Endometrial microvascular endothelial cells (primary cell): Measurements from ENCODE around the genes DNM1, COQ4, SPTAN1 and DOLK.

GRCh38 chr9:128202842-128204068, at the start of gene DNM1:
Gene DNM1, plus strand, starts transcription at chr9:128203379.
- RAMPAGE, long total RNA, result no peak

DNA sequence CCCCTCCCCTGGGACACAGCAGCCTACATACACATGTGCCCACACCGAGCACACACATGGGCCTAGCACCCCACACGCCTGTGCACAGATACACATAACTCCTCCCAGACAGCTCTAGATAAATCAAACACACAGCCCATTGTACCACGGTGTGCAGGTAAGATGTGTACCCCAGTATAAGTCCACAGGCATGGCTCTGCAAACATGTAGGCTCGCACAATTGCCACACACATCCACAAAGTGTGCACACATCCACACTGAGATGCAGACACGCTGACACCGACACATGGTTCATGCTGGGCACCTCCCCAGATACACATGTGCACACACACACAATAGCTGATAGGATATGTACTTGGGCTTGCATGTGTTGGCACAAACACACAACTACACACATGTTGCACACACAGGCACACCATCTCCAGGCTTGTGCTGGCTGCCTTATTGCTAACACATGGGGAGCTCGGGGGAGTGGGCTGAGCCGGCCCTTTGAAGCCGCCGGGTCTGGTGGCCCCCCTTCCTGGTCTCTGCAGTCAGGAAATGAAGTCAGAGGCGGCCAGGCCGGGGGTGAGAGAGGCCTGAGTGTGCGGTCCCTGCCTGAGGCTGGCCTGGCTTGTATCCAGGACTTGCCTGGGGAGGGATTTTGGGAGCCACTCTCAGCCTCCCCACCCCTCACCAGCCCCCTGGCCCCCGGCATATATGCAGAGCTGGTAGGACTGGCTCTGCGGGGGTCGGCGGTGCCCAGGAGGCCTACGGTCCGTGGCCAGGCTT, 30.1 kb downstream of the GOLGA2 start:
- RAMPAGE, long total RNA, result no peak

DNA sequence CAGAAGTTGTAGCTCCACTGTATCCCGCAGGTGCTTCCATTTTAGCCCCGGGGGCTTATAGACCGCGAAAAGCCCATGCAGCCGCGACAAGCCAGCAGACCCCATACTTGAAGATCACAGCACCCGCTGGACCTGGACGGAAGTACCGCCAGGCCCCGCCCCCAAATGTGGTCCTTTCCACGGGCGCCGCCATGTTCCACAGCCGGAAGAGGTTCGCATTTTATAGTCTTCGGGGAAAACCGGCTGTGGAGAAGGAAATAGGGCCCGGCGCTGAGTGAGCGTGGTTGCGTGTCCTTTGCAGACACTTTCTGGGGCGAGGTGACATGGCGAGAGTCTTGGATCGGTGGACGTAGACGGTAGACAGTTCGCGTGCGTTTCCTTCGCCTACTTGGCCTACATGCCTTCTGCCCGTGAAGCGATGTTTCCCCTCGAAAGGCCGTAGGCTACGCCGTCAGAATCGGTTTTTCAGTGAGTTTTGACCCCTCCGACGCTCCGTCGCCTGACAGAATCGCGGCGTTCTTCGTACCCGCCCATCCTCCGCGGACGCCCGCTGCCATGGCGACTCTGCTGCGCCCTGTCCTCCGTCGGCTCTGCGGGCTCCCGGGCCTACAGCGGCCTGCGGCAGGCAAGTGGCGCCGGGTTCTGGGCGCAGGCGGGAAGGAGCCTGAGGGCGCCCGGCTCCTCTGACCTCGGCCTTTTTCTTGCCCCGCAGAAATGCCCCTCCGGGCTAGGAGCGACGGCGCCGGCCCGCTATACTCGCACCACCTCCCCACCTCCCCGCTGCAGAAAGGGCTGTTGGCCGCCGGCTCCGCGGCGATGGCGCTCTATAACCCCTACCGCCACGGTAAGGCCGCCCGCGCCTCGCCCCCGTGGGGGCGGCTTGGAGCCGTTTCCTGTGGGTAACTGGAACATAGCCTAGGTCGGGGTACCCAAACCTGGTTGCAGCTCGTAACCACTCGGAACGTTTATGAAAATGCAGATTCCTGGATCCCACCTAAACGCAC, at the start of gene COQ4:
Gene COQ4, plus strand, starts transcription at position 536 of the 1,004 bp plus-strand sequence.
- RAMPAGE, long total RNA, result start-site peak on the minus strand centred at position 128 of the sequence, 25 bp wide, 106 and 185 reads in 2 replicates; start-site peak on the plus strand centred at position 238 of the sequence, 79 bp wide, 46 and 18 reads in 2 replicates

GRCh38 chr9:128325246-128326222, 2.9 kb downstream of the COQ4 start:
- RAMPAGE, long total RNA, result no peak

DNA sequence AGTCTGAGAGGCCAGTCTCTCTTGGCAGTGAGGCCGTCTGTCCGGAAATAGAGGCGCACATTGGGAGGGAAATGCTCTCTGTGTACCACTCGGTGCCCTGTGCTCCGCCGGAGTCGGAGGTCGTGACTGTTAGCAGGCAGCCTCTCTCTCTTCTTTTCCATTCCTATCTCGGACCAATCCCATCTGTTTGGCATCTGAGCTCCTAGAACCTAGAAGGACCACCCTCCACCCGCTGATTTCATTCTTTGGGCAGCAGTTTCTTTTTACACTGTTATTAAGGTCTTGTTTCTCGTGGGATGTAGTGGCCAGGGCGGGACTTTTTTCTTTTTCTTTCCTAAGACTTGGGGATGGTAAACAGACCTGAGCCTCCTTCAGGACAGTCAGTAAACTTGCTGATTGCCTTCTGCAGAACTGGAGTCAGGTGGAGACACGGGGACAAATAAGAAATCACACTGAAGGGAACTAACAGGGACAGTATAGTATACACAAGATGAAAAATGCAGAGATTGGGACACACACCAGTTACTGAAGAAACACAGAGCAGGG, 456 bp downstream of the URM1 start:
- RAMPAGE, long total RNA, result no peak

DNA sequence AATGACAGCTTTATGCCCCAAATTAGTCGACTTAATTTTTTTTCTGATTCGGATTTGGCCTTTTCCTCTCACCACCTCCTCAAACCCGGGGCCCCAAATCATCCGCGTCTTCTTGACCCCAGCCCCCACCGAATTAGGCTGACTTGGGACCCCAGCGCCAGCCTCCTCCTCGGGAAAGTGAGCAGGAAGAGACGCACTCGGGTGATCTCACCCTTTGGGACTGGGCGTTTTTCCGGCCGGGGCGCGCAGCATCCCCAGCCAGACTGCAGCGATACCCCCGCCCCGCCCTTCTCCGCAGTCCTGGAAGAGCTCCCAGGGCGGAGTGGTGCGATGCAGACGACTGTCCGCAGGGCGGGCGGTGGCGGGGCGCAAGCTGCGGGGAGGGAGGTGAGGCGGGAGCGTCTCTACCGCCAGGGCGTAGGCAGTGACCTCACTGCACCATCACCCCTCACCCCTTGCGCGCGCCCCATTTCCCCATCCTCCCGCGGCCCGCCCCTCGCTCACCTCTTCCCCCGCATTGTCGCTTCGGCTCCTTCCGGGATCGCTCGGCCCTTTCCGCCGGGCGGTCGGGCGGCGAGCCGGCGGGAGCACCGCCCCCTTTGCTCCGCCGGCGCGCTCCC, 413 bp upstream of the SPTAN1 start:
- RAMPAGE, long total RNA, result no peak

- RAMPAGE, long total RNA, result no peak
Measured at GRCh38 chr9:128552484-128553511, at the start of gene SPTAN1. Gene SPTAN1, plus strand, starts transcription at chr9:128552587.

DNA sequence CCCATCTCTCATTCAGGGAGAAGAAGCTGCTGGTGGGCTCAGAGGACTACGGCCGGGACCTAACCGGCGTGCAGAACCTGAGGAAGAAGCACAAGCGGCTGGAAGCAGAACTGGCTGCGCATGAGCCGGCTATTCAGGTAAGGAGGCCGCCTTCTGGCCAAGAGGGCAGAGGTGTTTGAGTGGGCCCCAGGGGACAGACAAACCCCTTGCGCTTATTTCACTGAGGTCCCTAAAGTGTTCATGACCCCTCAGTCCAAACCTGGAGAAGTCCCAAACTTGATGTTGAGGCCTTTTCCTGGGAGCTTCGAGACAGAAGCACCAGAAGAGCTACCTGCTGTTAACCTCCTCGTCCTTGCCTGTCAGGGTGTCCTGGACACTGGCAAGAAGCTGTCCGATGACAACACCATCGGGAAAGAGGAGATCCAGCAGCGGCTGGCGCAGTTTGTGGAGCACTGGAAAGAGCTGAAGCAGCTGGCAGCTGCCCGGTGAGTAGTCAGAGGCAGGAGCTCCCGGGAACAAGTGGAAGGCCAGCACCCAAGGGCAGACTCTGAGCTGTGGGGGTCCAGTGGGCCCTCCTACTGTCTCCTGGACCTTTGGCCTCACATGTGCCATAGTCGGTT, 38.9 kb downstream of the DYNC2I2 start:
- RAMPAGE, long total RNA, result no peak

GRCh38 chr9:128685897-128686771, 2.9 kb upstream of the SET start:
- RAMPAGE, long total RNA, result no peak

DNA sequence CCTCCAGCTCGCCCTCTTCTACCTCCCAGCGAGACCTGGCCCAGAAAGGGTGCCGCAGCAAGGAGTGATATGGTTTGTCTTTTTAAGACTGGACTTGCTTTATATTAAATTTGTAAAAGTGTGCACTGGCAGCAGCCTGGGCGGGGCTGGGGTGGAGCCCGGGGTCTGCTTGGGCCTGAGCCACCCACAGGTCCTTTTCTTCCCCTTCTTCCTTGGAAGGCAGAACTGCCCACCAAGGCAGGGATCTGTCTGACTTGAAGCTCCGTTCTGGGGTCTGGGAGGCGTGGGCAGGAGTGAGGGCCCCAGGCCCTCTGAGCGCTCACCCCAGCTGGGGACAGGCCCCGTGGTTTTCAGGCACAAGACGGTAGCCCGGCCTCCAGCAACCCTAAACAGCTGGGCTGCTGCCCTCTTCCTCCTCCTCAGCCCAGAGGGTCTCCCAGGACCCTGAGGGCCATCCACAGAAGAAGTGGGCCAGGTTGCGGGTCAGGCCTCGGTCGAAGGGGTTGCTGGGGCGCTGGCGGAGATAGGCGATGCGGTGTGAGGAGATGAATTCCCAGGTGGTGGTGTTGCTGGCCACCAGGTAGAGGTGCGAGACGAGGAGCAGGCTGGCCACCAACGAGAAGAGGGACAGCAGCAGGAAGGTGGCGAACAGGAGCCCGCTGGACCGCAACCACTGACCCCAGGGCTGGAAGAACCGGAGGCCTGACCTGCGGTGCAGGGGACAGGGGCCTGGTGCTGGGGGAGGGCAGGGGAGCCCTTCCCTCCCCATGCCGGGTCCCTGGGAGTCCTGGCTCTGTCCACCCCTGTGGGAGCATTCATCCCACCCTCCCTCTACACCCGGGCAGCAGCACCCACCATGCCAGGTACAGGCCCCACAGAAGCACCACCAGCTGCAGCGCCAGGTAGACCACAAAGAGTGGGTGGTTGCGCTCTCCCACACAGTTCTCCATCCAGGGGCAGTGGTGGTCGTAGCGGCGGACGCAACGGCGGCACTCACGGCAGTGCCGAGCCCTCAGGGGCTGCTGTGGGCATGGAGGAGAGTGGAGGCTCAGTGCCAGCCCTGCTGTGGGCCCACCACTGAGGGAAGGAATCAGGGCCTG, 2.8 kb downstream of the ZDHHC12 start:
- RAMPAGE, long total RNA, result no peak

DNA sequence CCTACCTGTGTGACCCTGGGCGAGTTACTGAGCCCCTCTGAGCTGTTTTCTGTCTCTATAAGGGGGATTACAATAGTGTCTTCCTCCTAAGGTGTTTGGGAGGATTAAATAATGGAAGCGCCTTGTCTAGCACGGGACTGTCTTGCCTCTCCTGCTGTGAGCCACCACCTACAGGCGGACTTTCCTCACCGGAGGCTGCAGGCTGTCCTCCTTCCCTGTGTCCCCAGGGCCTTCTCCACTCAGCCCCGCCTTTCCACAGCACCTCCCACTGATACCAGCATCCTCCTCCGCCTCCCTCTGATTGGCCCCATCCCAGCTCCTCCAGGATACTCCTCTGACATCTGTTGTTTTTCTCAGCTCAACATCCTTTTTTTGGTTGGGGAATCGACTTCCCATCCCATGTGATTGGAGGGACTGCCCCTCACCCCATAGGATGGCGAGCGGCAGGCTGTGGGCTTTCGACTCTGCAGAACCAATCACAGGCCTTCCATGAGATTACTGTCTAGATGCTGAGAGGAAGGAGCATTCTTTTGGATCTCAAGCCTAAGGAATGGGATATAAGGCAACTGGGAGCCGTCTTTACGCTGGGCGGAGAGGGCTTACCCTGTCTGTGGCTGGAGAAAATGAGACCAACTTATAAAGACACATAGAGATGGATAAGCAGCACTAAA, 915 bp upstream of the ZDHHC12 start:
- RAMPAGE, long total RNA, result no peak

DNA sequence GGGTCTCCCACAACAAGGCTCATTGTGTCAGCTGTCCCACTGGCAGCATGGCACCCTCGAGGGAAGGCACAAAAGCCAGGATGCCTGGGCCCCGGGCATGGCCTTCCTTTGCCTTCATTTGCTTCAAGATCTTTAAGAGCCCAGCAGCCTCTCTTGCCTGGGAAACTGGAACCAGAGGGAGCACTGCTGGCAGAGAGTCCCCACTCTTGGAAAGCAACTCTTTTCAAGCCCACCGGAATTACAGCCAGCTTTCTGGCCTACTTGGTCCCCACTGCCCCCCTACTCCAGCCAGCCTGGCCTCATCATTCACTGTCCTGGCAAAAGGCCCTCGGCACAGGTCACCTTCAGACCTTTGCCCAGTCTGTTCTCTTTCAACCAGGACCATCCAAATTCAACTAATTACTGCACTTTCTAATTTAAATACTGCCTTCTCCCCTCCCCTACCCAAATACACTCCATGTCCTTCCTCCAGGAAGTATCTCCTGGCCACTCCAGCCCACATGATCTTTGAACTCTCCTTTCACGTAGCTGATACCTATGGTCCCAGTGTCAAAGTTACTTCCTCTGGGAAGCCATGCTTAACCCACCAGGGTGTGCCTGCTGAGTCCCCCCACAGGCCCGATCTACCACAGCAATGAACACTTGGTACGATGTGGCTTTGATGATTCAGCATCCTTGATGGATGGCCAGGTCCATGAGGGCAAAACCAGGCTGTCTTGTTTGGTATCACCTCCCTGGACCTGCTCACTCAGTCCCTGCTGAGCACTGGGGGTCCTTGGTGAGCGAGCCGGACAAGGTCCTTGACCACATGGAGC, 8.8 kb downstream of the ZER1 start:
- RAMPAGE, long total RNA, result no peak

- RAMPAGE, long total RNA, result no peak
Measured at GRCh38 chr9:128781024-128781499, 6.0 kb upstream of the TBC1D13 start.

DNA sequence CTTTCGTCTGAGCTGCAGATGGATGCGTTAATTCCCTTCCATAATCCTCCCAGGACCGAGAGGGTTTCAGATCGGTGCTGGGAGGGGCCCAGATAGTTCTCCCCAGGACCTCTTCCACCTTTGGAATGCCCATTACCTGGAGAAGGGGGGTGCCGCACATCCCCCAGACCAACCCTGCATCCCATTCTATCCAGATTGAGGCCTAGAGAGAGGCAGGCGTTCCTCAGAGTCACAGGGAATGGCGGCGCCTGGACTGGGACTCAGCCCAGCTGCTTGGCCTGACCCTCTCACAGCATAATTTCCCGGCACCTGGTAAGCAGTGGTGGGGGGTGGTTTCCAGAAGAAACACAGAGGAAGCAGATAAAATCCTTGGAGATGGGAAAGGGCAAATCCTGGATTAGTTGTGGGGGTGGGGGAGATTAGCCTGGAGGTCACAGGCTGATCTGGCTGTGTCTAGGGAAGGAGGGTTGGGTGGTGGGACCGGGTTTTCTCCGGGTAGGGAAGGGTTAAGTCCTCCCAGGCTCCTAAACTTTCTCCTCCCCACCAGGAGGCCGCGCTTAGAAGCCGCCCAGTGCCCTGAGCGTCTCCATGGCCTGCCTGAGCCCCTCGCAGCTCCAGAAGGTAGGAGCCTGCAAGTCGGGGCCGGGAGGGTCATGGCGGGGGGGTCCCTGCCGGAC, 1.1 kb downstream of the PHYHD1 start:
- RAMPAGE, long total RNA, result no peak

- RAMPAGE, long total RNA, result start-site peak on the minus strand at chr9:128947600-128947611, 25 and 30 reads in 2 replicates; start-site peak on the plus strand at chr9:128947699-128947717, 337 and 426 reads in 2 replicates
Measured at GRCh38 chr9:128947320-128947869, at the start of gene DOLK. Gene DOLK, minus strand, starts transcription at chr9:128947603.

DNA sequence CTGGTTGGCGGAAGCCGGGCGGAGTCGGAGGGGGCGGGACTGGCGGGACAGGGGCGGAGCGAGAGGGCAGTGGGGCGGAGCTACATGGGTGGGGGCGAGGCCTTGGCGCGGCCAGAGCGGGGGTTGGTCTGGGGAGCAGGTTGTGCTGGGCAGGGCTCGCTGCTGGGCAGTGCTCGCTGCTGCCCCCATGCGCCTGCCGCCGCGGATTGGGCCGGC, 218 bp upstream of the SH3GLB2 start:
- RAMPAGE, long total RNA, result no peak

- RAMPAGE, long total RNA, result no peak
Measured at GRCh38 chr9:129037199-129037461, 704 bp downstream of the MIGA2 start.

DNA sequence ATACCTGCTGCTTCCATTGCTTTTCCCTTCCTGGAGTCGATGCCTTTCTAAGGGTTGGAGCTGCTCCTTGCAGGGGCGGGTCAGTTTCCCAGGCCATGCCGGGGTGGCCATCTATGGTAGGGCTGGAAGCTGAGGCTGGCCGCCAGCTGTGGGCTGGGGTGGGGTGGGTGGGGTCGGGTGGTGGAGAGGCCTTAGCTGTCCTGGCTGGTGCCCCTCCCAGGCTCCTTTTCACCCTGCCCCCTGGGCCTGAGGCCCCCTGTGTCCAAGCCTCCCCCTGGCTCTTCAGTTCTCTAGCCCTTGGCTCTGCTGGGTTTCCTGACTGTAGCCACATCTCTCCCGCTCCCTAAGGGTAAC, 30.3 kb downstream of the IER5L start:
- RAMPAGE, long total RNA, result no peak

DNA sequence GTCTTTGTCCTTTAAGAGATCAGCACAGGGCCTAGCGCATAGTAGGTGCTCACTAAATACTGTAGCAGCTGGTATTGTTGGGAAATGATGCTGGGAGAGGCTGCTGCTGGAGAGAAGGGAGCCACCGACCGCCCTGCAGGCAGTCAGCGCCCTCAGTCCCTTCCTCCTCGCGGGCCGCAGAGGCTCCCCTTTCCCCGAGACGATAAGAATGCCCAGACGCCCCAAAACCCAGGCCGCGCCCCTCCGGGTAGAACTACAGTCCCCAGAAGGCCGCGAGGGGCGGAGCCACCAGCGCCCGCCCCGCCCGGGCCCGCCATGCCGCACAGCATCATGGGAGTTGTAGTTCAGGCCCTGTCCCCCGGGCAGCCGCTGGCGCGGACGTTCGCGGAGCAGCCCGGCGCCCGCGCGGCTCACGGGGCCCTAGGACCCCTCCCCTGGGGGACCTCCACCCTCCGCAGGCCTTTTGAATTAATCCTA, 24.6 kb upstream of the IER5L start:
- RAMPAGE, long total RNA, result no peak

DNA sequence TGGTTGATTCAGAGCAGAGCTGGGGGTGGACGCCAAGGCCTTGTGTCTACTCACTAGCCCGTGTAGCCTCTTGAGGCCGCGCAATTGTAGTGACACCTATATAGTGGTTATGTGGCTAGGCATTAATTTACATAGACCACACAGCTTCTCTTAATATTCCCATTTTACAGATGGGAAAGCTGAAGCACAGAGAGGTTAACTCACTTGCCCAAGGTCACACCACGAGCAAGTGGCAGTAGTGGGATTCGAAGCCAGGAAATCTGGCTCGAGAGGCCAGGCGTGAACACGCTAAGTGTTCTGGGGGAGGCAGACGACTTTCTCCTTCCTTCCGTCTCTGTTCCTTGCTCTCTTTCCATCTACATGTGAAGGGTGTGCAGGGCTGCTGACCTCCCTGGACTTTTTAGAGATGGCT, 49.7 kb upstream of the IER5L start:
- RAMPAGE, long total RNA, result no peak